ENCODE measurements around the genes SERAC1 and TMEM181.

DNA sequence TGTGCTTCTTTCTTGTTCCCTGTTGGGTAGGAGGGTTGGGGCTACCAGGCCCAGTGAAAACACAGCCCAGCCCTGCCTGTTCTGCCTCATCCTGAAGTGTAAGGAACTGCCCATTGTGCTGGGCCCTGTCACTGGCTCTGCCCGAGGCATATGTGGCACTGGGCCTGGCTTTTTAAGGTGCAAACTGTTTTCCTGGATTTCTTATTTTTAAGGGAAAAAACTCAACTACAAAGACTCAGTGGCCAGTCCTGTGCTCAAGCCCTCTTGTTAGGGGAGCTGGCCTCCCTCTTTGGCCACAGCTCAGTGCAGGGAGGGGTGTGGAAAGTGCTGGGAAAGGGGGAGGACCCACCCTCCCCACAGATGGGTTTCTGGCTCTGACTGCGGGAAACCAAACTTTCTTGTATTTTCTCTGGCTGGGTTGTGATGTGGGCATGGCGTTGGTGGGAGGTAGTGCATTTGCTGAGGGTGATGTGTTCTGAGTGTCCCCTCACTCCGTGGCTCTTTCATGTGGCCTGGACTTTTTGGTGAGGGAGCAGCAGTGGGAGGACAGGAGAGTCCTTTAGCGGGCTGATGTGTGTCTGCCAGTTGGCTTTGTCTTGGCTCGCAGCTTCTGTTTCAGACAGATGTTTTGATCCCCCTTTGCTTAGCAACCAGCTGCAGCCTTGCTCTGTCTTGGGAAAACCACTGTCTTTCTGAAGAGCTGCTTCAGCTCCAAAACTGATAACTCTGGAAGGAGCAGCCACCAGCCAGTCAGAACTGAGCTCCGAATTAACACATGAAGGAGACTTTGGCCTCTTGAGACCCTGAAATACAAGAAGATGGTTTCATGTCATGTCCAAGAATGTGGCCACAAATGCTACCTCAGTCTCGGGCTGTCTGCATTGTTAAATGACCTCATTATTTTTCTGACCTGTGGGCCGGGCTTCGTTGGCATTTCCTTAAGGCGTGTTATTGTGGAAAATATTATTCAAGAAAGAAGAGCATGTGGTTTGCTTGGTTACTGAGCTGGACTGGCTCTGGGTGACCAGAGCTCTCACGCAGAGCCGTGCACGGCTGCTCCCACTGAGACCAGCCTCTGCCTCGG is 21.4 kb downstream of the SYNJ2 start:
- PRO-cap, result bidirectional peak, plus-strand start at position 723 of the sequence, minus-strand start at position 576 of the sequence; bidirectional peak, plus-strand start at position 997 of the sequence, minus-strand start at position 886 of the sequence

DNA sequence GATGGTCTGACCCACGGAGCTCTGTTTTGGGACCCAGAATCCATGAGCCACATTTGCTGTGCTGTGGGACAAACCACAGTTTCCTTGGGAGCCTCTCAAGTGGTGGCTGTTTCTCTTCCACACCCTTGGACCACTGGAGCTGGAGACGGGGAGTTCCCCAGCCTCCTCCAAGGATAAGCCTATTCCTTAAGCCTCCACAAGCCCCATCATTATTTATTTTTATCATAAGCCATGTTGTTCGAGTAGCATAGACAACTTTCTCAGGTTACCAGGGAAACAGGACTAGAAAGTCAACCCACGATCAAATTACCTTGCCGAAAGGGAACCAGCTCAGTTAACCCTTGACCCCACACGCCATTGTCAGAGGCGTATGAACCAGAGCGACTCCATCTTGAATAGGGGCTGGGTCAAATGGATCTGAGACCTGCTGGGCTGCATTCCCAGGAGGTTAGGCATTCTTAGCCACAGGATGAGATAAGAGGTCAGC is 22.2 kb downstream of the SYNJ2 start:
- PRO-cap, result no peak

GRCh38 chr6:158046692-158047470 is 65.2 kb downstream of the SYNJ2 start:
- PRO-cap, result no peak

GRCh38 chr6:158167664-158168490 is at the start of gene SERAC1:
Gene SERAC1 (minus strand): TSS chr6:158168262.
- PRO-cap, result bidirectional peak, plus-strand start at chr6:158167919, minus-strand start at chr6:158167928; bidirectional peak, plus-strand start at chr6:158168382, minus-strand start at chr6:158168246

DNA sequence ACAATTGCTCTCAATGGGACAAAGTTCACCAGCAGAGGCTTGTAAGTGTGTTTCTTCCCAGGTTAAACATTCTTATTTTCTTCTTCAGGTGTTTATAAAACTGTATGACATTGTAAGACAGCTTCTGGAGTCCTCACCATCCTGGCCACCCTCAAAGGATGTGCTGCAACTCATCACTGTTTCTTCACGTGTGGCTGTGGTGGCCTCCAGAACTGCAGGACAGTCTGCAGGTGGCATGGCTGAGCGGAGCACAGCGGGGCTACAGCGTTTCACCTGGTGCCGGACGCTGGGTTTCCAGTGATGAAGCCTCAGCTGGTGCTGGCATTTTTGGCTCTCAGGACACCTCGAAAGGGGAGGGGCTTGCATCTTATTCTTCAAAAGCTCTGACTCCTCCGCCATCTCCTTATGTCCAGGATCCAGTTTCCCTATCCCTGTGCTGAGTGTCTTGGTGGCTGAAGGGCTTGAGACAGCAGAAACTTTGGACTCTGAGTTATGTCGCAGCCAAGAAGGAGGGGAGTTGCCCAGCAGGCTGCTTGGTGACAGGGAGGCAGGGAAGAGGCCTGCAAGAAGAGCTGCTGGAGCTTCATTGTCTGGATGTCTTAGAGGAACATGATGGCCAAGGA is 58.5 kb downstream of the GTF2H5 start:
- PRO-cap, result no peak

DNA sequence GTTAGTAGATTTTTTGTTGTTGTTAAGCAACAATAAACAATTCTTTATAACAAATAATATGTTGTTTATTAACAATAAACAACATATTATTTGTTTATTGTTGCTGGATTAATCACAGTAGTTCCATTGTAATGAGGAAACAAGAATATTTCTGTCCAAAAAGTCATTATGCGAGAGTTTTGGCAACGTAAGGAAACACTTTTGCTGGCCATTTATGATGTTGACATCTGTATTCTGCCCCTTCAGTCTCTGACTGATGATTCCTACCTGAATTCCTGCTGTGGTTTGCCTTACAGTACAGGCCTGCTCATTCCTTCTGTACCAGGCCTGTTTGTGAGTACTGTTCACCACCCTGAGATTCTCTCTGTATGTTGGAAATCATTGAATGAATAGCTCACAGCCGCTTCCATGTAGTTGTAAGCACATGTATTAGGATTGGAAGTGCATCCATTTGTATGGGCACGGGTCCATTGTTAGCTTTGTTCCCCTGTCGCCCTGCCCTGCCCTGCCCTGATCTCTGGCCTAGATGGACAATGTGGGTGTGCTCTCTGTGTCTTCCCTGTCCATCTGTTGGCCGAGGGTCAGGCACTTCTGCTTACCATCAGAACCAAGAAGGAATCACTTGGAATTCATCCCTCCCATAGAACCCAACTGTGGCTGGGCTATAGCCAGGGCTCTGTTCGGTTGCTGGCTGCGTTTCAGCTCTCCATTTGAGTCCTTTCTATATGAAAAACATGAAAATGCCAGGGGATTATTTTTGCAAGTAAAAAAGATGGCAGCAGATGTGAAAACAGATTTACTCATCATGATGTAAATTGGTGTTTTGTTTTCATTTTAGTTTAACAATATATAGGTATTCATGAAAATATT is 26.8 kb upstream of the TULP4 start:
- PRO-cap, result no peak

- PRO-cap, result no peak
Observed at GRCh38 chr6:158290482-158291144, 21.7 kb upstream of the TULP4 start.

- PRO-cap, result no peak
Observed at GRCh38 chr6:158323265-158323763, 11.0 kb downstream of the TULP4 start.

- PRO-cap, result no peak
Observed at GRCh38 chr6:158408430-158409025, 96.3 kb downstream of the TULP4 start.

- PRO-cap, result no peak
Observed at GRCh38 chr6:158451907-158452763, 107.8 kb upstream of the TMEM181 start.

GRCh38 chr6:158559768-158560247 is at the start of gene TMEM181:
Gene TMEM181 (plus strand): TSS chr6:158560091.
- PRO-cap, result bidirectional peak, plus-strand start at chr6:158560117, minus-strand start at chr6:158560047

GRCh38 chr6:158563469-158563892 is 3.6 kb downstream of the TMEM181 start:
- PRO-cap, result no peak

- PRO-cap, result no peak
Observed at GRCh38 chr6:158626836-158627808, 17.4 kb downstream of the DYNLT1 start.

DNA sequence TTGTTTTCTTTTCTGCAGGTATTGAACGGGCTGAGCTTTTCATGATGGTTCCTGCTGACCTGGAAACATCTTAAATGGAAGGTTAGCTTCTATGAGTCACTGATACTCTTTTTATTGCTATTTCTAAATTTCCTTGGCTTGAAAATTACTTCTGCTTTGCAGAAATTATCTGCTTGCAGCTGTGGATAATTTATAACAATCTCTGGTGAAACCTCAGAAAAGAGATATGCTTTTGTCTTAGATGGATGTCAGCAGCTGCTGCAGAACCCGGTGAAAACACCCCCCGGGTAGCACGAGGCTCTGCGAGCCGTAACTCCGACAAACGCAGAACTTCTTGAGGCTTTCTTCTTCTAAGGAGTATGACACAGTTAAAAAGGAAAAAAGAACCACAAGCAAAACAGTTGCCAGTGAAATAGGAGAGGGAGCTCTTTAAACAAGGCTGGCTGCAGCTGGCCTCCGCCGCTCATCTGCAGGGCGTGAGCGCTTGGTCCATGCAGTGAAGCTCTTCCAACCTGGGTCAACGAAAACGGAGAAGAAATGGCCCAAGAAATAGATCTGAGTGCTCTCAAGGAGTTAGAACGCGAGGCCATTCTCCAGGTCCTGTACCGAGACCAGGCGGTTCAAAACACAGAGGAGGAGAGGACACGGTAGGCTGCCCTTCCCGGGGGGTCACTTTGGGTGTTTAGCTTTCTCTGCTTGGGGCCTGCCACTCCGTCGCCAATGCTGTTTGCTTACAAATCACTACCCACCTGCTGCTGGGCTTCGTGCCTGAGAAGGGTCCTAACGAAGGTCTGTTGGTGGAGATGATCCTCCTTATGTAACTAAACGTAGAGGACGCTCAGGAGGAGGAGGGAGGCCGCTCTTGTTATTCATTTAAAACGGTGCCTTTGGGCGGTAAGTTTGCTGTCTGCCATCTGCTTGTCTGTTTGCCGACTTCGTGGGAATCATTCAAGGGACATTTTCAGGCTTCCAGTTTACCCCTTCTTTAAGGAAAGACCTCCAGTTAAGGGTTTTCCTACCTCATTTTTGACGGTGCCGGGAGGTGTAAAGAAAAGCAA is 13.2 kb downstream of the SYTL3 start:
- PRO-cap, result no peak

- PRO-cap, result no peak
Observed at GRCh38 chr6:158759182-158759629, 60.0 kb downstream of the EZR start.

GRCh38 chr6:158765127-158765411 is 54.1 kb downstream of the EZR start:
- PRO-cap, result no peak

GRCh38 chr6:158808815-158809693 is 10.1 kb downstream of the EZR start:
- PRO-cap, result no peak

- PRO-cap, result bidirectional peak, plus-strand start at chr6:158853590, minus-strand start at chr6:158853399; bidirectional peak, plus-strand start at chr6:158854137, minus-strand start at chr6:158854055
Observed at GRCh38 chr6:158853103-158854242, 34.3 kb upstream of the EZR start.

DNA sequence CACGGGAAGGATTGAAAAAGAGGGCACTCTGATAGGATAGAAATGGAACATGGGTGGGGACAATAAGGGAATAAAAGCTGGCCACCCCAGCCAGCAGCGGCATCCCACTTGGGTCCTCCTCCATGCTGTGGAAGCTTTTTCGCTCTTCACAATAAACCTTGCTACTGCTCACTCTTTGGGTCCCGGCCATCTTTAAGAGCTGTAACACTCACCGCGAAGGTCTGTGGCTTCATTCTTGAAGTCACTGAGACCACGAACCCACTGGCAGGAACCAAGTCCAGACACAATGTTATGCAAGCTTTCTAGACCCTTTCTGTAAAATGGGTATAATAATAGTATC is 48.9 kb upstream of the EZR start:
- PRO-cap, result no peak

DNA sequence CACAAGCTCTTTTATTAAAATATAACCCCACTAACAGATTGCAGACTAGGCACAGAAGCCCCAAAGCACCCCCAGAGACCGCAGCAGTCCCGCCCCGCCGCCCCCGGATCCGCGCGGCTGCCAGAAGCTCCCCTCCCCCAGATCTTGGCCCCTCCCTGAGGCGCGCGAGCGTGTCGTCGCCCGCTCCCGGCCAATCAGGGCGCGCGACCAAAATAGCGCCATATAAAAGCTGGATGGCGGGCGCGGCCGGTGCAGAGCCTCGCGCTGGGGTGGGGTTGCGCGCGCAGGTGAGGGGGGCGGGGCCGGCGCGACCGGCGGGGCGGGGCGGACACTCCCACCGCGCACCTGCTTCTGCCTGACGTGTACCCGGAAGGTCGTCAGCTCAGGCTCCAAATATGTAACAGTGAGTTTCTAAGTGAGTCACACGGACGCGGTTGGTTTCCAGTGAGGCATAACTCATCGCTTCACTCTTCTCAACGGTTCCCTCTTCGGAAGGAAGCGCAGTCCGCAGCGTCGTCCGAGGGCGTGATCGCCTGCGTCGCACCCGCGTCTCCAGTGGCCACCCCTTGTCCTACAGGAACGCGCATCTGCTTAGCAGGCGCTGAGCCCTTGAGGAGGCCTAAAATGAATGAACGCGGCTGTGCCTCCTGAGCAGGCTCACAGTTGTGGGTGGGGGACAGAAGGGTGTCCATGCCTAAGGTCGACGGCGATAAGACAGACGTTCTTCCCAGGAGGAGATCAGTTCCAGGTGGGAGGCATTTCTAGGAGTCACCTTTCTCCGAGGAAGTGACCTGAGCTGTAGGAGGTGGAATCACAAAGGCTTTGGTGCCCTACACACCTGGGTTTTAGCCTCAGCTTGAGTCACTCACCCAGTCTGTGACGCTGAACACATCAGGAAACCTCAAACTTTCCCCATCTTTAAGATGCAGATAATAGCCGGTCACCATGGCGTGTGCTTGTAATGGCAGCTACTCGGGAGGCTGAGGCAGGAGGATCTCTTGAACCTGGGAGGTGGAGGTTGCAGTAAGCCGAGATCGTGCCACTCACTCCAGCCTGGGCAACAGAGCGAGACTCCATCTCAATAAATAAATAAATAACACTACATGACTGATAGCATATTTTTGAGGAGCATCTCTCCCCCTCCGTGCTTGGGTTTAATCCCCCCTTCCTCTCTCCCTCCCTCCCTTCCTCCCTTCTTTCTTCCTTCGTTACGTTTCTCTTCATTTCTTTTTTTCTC is 50.8 kb upstream of the EZR start:
- PRO-cap, result bidirectional peak, plus-strand start at position 423 of the sequence, minus-strand start at position 119 of the sequence; bidirectional peak, plus-strand start at position 660 of the sequence, minus-strand start at position 557 of the sequence

Data from endothelial cell (in vitro differentiated cells).